Urinary bladder (tissue), 3 donors: ENCODE measurements around the gene TBCEL.

DNA sequence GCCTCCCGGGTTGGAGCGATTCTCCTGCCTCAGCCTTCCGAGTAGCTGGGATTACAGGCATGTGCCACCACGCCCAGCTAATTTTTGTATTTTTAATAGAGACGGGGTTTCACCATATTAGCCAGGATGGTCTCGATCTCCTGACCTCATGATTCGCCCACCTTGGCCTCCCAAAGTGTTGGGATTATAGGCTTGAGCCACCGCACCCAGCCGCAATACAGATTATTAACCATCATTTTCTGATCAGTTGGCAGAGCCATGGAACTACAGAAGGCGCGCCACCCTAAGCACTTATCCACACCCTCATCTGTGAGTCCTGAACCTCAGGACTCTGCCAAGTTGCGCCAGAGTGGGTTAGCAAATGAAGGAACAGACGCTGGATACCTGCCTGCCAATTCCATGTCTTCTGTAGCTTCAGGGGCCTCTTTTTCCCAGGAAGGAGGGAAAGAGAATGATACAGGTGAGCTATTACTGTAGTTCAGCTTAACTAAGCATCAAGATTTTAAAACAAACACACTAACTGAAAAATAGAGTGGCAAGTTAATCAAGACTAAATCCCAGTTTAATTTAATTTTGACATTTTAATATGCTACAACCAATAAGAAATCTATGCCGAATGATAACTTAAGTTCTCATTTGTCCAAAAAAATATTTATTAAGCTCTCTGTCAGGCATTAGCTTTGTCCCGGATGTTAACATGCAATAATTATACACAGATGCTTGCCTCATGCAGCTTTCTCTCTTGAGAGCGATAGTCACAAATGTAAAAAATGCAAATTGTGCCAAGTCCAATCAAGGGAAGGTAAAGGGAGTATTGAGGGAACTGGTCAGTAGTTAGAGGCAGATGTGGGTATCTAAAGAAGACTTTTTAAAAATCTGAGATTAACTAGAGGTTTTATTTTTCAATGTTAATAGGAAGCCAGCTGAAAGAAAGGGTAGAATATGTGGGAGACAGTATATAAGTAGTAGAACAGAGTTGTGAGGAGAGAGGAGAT lies 60.0 kb upstream of the GRIK4 start:
- PRO-cap = no peak
- RAMPAGE, long total RNA = no peak

DNA sequence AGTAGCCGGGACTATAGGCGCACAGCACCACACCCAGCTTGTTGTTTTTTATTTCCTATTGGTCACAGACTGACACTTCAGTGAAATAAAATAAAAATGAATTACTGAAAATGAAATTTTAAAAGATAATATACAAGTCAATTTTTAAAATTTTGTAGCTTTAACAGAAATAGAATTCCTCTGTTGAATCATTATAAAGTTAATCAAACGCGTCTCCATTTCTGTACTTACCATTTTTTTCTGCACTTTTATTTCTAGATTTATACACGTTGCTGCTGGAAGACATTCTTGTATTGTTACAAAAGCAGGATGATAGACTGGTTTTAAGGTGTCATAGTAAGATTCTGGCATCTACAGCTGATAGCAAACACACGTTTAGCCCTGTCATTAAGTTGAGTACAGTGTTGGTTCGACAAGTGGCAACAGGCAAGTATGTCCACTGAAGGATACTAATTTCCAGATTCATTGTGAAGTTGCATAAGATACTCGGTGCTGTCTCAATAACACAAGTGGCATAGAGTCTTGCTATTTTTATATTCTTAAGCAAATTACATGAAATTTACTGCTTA lies 36.4 kb upstream of the GRIK4 start:
- PRO-cap = no peak
- RAMPAGE, long total RNA = no peak

DNA sequence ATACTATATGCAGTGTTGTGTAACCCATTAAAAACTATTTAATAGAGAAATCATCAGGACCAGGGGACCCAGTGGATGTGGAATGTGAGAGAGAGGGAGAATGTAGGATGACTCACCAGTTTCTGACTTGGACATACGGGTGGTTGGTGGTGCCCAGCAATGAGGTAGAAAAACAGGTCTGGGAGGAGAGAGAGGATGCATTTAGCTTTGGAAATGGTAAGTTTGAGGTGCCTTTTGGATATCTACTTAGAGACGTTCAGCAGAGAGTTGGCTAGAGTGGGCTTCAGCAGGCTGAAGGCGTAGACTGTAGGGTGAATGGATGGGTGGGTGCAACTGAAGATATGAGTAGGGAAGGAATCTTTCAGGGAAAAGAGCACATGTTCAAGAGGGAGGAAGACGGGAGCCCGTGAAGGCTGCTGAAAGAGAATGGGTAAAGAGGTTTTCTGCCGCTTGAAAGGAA lies 111.8 kb upstream of the TBCEL start:
- PRO-cap = no peak
- RAMPAGE, long total RNA = no peak

GRCh38 chr11:121023788-121024369 lies at the start of gene TBCEL:
Gene TBCEL (plus strand): TSS chr11:121024102.
- PRO-cap = unidirectional peak, plus-strand start at chr11:121024123
- RAMPAGE, long total RNA = no peak

DNA sequence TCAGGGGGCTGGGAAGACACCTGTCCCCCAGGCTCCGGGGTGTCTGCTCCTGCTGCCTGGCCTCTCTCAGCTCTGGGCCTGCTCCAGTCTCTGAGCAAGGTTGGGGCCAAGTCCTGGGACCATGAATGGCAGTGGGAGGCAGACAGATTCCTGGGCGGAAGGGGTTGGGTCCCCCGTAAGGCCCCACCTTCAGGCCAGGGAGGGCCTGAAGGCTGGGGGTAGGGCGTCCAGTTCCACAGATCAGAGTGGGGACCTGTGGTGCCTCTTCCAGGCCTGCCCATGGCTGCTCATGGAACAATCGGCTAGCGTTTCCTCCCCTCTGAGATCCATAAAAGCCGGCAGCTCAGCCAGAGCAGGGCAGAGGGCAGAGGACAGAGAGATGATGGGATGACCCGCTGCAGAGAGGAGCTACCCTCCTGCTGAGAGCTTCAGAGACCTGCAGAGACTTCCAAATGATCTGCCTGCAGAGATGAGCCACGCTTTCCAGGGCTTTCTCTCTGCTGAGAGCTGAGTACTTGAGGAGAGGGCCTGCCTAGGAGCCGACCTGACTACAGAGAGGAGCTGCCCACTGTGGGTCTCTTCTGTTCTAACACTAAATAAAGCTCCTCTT lies 46.1 kb upstream of the SC5D start:
- PRO-cap = no peak
- RAMPAGE, long total RNA = no peak

- PRO-cap = no peak
- RAMPAGE, long total RNA = no peak
Observed at GRCh38 chr11:121372842-121373497, 79.1 kb upstream of the SORL1 start.

GRCh38 chr11:121578576-121579110 lies 126.5 kb downstream of the SORL1 start:
- PRO-cap = no peak
- RAMPAGE, long total RNA = no peak

- PRO-cap = unidirectional peak, minus-strand start at chr11:121595850
- RAMPAGE, long total RNA = no peak
Observed at GRCh38 chr11:121595403-121596089, 143.4 kb downstream of the SORL1 start.

- PRO-cap = bidirectional peak, plus-strand start at chr11:121655766, minus-strand start at chr11:121655647; bidirectional peak, plus-strand start at chr11:121655985, minus-strand start at chr11:121655831; bidirectional peak, plus-strand start at chr11:121656111, minus-strand start at chr11:121656086
- RAMPAGE, long total RNA = no peak
Observed at GRCh38 chr11:121655331-121656209, 203.5 kb downstream of the SORL1 start.

DNA sequence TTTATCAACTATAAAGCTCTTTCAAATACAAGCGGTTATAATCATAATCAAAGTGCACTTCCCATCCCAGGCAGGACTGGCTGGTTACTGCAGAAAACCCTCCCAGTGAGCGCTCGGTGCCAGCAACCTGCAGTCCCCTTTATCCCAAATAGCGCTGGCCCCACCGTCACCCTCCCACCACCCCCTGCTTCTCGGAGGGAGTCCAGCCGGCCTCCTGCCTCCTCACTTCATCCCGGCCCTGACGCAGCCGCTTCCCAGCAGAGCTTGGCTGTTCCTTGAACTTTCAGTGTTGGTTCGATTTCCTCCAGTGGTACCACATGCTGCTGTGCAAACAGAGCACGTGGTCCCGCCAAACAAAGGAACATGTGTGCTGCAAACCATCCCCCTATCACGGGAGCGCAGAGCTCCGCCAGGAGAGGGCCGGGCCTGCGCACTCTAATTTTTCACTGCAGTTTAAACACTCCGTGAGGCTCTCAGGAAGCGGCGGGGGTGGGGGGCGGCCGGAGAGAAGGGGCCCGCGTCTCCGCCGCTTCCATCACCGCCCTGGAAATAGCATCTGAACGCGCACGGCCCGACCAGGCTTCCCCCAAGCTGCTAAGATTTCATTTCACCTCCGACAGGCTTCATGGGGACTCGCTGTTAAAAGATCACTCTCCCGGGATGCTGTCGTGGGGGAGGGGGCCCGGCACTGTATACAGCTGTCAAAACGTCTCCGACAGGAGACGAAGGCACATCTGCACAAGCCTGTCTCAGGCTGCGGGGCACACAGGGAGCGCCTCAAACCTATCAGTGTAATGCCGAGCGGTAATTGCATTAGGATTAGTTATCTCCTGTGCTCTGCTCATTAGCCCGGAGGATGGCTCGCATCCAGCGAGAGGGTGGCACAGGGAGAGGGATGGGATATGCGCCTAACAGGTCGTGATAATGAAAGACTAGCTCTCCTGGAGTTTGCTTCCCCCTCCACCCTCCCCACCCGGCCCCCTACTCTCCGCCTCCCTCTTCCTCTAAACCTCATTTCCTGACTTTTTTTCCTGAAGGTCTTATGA lies 270.5 kb downstream of the SORL1 start:
- PRO-cap = bidirectional peak, plus-strand start at position 401 of the sequence, minus-strand start at position 291 of the sequence; unidirectional peak, plus-strand start at position 718 of the sequence; bidirectional peak, plus-strand start outside the sequence, minus-strand start at position 966 of the sequence
- RAMPAGE, long total RNA = no peak

- PRO-cap = no peak
- RAMPAGE, long total RNA = no peak
Observed at GRCh38 chr11:121827145-121827345, 289.0 kb downstream of the BLID start.

GRCh38 chr11:122100073-122101121 lies 15.6 kb downstream of the BLID start:
- PRO-cap = unidirectional peak, plus-strand start at chr11:122100376; bidirectional peak, plus-strand start at chr11:122100561, minus-strand start at chr11:122100421; bidirectional peak, plus-strand start at chr11:122100833, minus-strand start at chr11:122100801; unidirectional peak, minus-strand start at chr11:122101020
- RAMPAGE, long total RNA = start-site peak on the minus strand at chr11:122100421-122100485, 1,497 and 940 reads in 2 replicates

DNA sequence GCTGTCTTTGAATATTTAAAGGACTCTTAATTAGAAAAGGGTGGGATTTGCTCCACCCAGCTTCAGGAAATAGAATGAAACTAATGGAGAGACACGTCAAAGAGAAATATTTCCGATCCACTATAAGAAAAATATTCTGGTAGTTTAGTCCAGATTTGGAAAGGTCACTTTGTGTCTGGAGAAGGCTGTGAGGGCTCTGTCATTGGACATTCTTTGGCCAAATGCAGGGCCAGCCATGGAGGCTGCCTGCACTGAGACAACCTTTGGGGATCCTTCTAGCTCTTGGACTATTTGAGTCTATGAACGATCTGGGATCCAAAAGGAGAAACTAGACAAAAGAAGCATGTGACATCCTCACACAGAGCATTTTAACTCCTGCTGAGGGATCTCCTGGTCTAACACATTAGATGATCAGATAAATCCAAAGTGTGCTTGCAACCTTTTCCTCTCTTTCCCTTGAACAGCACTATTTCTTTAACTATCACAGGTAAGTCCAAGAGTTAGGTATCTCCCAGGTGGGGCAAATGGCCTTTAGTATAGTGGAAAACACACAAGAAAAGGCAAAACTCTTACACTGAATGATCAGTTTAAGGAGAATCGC lies 89.4 kb upstream of the BLID start:
- PRO-cap = no peak
- RAMPAGE, long total RNA = no peak

DNA sequence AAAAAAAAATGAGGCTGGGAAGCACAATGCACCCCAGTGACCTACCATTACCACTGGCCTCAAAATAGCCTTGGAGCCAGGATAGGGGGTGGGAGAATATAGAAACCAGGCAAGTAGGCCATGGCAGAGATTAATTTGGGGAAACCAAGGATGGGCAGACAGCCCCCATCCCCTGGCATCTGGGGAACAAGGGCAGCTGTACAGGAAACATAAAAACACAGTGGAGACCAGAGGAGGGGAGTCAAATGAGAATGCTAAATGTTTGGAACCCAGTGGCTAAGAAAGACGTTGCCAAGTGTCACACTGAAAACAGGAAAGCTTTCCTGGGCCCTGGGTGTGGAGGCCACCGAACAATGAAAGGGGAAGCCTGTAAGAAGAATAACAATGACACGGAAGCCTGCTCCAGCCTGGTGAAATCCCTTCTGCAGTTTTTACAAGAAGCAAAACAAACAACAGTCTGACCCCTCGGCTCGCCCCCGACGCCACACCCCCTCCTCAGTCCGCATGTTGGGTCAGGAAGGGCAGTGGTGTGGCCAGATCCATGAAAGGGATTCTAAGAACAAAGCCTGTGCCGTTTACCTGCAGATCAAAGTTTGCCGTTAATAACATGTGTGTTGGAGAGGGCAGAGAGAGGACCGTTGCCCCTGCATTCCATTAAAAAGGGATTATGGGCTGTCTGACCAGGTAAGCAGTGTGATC lies 113.5 kb upstream of the BLID start:
- PRO-cap = no peak
- RAMPAGE, long total RNA = no peak

- PRO-cap = no peak
- RAMPAGE, long total RNA = no peak
Observed at GRCh38 chr11:122365938-122366416, 250.0 kb upstream of the BLID start.

GRCh38 chr11:122422494-122423155 lies 232.9 kb upstream of the UBASH3B start:
- PRO-cap = no peak
- RAMPAGE, long total RNA = no peak

DNA sequence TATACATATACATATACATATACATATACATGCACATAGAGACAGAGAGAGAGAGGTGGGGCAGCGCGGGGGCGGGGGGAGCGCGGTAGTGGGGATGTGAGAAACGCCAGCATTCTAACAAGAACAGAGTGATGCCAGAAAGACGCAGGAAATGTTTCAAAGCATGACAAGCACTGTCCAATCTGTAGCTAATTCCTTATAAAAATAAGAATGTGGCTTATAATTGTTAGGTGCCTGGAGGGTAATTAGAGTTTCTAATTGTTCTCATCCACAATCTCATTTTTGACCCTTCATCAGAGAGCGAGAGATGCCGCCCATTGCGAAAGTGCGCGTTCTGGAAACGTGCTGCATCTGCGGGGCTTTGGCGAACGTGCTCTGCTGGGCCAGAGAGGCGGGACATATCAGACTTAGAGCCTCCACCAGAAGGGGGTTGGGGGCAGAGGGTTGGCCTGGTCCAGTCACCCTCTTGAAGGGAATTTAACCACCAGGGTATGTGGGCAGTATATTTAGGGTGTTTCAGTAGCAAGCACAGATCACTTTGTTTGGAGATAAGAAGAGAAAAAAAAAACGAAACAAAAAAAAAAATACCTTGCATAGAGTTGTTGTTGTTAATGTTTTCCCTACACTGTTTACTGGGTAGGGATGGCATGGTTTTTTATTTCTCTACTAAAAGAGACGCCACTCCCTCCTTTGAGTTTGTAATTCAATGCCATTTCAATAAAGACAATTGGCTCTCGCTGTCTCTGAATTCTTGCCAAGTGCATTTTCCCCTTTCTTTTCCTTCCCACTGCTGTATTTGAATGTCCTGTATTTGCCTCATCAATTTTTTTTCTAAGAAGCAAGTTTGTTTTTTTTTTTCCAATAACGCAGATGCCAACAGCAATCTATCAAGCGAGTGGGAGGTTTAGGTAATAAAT lies 214.1 kb upstream of the UBASH3B start:
- PRO-cap = no peak
- RAMPAGE, long total RNA = no peak

DNA sequence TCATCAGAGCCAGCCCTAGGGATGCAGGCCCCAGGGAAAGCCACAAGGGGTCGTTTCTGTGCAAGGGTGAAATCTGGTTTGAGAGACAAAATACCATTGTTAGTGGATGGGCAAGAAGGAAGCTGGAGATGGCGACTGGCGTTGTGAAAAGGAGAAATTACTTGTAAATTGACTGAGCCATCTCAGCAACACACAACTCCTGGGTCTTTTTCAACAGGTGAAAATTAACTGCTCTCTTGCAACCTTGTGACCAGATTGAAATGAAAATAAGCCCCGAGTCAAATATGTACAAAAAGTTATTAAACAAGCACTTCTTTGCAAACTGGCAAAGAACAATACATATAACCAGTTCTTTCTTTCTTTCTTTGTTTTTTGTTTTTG lies 26.4 kb upstream of the UBASH3B start:
- PRO-cap = no peak
- RAMPAGE, long total RNA = no peak

DNA sequence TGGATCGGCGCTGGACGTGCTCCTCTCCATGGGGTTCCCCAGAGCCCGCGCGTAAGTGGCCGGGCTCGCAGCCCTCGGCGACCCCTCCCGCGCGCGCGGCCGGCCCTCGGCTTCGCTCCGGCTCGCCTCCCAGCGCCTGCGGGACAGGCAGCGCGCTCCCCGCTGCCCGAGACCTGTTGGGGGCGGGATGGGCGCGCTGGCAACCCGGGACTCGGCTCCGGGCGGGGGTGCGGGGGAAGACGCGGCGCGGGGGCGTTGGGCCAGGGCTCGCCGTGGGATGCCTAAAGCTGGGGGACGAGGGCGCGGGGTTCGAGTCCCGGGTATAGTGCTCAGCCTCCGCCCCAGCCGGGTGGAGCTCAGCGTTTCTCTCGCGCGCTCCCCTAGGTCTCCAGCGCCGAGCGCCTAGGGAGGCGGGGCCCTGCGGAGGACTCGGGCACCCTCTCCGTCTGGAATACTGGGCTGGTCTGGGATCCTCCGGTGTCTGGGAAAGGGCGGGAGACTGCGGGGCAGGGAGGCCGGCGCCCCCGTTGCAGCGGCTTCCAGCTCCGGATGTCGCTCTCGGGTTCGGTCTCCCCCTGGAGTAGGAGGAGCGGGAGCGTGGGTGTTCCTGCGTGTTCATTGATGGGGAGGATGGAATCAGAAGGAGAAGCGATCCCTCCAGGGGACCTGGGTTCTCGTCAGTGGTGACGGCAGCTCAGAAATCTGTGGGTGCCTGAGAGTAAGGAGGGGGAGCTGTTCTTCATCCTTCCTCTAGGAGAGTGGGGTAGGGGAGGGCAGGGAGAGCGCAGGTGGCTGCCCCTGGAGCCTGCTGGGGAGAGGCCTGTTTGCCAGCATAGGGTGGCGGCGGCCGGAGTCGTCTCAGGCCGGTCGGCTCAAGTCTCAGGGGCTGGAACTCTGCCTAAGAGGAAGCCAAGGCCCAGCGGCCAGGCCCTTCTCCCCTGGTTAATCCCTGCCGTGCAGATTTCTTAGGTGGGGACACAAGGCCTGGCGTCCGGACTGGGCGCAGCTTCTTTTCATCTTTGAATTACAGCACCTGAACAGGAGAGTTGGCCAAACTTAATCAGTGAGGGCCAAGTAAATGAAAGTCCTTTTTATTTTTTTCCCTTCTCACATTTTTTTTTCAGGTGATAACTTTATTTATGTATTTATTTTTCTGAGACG lies 1.0 kb downstream of the UBASH3B start:
- PRO-cap = unidirectional peak, minus-strand start at position 175 of the sequence; unidirectional peak, minus-strand start at position 554 of the sequence
- RAMPAGE, long total RNA = no peak

DNA sequence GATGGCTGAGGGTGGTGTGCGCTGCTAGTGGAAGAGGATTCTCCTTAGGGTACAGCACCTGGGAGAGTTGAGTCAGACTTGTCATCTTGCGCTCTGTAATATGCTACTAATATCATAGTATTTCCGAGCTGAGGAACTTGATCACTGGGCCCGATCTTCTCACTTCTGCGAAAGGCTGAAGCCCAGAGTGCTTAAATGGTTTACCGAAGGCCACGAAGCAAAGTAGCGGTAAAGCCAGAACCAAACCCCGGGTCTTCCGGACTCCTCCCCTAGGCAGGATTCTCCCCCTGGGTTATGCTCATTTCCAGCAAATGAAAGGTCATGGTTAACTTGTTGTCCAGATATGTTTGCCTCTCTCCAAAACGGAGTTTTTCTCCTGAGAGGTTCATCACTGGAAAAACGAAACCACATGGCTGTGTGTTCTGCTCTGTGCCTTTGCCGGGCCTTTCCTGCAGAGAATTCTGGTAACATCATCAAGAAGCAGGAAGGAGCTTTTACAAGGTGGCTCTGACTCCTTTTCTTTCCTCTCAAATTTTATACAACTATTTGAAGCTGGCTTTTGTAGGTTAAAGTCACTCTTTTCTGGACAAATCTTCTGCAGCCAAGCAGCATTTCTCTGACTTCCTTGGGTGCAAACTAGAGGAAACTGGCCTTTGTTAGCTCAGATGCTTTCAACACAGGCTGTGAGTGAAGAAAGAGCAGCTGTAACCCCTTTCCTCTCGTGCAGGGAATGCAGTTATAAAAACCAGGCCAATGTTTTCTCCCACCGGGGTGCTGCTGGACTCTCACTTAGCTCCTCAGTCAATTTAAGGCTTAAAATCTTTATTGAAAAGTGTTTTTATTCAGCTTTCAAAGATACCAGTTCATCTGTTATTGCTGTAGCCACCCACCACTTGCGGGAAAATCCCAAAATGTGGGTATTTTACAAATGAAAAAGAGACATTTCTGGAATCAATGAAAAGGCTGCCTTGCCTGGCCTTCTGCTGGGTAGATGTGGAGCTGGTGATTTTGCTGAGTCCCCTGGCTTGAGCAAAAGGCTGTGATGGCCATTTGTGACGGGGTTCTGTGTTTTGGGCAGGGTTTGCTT lies 35.6 kb downstream of the UBASH3B start:
- PRO-cap = no peak
- RAMPAGE, long total RNA = no peak